Left colon (tissue), 1 donor: ENCODE results near the genes FAM169A, ANKRD31 and S100Z.

- PRO-cap = unidirectional peak, minus-strand start at chr5:74642093
Observed at GRCh38 chr5:74641750-74642858, 1.6 kb upstream of the ENC1 start.

GRCh38 chr5:74642969-74643652 lies 2.6 kb upstream of the ENC1 start:
- PRO-cap = no peak

GRCh38 chr5:74865713-74866724 lies at the start of gene FAM169A:
Gene FAM169A (minus strand): TSS chr5:74866387.
- PRO-cap = bidirectional peak, plus-strand start at chr5:74866168, minus-strand start at chr5:74866140; unidirectional peak, minus-strand start at chr5:74866335

- PRO-cap = no peak
Observed at GRCh38 chr5:74947965-74948579, 81.9 kb upstream of the FAM169A start.

- PRO-cap = bidirectional peak, plus-strand start at chr5:75237077, minus-strand start at chr5:75236906
Observed at GRCh38 chr5:75236347-75237509, at the start of gene ANKRD31. Gene ANKRD31 (minus strand): TSS chr5:75236878.

DNA sequence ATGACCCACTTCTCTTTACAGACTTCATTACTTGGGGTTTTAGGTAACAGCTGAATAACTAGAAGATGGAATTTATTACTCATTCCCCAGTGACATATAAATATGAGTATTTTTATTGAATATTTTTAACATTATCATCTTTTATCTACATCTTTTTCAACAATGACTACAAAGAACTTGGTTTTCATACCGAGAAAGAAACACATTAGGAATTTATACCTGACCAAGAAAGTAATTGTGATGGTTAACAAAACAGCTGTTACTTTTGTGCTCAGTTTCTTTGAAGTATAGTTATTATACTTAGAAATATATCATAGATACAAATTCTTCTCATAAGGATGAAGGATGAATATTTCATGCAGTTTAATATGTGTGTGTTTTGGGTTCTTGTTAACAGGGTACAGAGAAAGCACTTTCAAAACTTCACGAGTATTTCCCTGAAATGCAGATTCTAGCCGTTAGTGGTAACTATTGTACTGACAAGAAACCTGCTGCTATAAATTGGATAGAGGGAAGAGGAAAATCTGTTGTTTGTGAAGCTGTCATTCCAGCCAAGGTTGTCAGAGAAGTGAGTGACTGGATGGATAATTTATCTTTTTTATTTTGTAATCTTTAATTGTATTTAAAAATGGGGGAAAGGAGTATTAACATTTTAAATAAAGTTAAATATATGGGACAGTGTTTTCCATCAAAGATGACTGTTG lies 21.4 kb downstream of the HMGCR start:
- PRO-cap = no peak

DNA sequence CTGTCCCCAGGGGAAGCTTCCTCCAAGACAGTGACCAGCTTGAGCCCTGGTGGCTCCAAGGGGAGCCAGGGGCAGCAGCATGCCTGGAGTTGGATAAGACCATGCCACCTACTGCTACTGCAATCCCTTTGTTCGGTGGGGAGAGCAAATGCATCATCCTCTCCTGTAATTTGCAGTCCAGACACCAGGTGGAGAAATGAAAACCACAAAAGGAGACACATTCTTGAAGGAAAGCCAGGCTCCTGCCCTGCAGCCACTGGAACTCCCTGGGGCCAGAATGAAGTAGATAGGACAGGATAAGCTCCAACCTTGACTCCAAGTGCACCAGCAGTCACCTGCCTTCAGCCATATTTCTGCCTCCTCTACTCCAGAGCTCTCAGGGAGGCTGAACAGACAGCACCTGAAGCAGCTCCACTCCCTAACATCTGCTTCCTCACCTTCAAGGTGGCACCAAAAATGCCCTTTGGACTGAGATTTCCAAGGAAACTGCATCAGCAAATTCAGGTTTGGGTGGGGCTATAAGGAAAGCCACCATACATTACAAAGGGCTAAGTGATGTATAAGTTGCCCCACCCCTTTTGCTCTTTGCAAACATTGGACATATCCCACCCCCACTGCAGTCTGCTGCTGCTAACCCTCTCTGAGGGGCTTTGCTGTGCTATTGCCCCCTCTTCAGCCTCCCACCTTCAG lies 65.0 kb upstream of the IQGAP2 start:
- PRO-cap = unidirectional peak, minus-strand start at position 427 of the sequence

- PRO-cap = no peak
Observed at GRCh38 chr5:76372650-76373058, 30.4 kb upstream of the IQGAP2 start.

DNA sequence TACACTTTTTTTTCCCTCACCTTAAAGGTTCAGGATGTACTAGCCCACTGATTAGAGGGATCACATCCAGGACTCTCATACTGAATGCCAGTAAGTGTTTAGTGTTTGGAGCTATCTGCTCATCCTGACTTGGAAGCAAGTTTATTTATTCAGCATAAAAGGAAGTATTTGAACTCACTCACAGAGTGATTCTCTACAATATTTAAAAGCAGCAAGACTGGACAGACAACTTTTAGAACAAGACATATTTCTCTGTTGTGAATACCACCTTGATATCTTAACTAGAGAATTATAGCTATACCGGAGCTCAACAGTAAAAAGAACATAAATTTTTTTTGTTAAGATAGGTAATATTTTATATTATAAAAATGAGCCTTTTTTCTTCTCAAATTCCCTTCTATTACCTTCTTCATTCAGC lies 14.8 kb upstream of the IQGAP2 start:
- PRO-cap = no peak

- PRO-cap = no peak
Observed at GRCh38 chr5:76401686-76402251, 1.3 kb upstream of the IQGAP2 start.

DNA sequence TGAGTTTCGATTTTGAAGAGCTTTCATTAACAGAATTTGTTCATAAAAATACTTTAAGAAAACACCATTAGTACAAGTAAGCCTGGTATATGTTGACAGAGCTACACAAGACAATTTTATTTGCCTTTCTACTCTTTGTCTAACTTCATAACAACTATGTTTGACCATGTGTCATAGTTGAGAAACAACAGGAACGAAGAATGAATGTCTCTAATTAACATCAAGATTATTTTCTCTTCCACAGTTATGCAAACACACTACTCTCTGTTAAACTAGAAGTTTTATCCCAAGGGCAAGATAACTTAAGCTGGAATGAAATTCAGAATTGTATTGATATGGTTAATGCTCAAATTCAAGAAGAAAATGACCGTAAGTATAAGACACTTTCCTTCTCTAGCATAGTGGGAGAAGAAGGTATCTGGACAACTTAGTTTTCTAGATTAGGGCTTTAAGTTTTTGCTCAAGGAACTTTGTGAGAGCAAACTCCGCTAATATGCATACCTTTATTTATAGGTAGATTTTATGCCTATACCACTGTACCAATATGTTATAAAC lies 17.2 kb downstream of the F2RL2 start:
- PRO-cap = no peak

- PRO-cap = no peak
Observed at GRCh38 chr5:76715030-76715525, 848 bp upstream of the F2R start.

GRCh38 chr5:76718294-76718719 lies 2.4 kb downstream of the F2R start:
- PRO-cap = no peak

- PRO-cap = no peak
Observed at GRCh38 chr5:76732476-76732903, 16.6 kb downstream of the F2R start.

DNA sequence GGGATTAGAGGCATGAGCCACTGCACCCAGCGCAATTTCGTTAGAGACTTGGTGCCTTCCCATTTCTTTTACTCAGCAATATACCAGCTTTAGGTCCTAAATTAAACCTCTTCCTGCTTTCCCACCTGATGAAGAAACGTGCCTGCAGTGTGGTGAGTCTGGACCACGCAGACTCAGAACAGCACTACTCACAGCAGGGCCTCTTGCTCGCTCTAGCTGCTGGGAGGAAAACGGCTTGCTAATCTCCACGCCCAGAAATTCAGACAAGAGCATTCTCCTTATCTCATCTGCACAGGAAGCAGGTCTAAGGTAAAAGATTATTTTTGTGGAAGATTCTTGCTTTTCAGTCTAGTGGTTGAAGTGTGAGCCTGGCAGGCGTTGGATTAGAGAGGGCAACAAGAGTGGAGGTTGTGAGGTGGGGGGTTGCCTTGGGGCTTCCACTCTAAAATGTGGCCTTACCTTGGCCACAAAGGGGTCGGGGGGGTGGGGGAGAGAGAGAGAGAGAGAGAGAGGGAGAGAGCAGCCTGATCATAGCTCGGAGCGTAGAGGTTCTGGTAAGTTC lies at the start of gene S100Z:
Gene S100Z, plus strand, starts transcription at position 168 of the 562 bp plus-strand sequence.
- PRO-cap = no peak

DNA sequence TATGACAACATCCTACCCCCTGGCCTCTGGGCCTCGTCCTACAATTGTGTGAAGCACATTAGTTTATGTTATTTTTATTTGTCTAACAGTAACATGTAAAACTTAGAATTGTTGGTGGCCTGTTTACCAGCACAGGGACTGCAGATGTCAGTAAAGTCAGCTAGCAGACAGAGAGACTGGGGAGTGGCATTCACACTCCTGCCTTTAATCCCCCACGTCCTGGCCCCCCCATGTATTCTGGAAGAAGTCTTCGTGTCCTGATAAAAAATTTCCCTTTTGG lies 5.9 kb upstream of the CRHBP start:
- PRO-cap = no peak

DNA sequence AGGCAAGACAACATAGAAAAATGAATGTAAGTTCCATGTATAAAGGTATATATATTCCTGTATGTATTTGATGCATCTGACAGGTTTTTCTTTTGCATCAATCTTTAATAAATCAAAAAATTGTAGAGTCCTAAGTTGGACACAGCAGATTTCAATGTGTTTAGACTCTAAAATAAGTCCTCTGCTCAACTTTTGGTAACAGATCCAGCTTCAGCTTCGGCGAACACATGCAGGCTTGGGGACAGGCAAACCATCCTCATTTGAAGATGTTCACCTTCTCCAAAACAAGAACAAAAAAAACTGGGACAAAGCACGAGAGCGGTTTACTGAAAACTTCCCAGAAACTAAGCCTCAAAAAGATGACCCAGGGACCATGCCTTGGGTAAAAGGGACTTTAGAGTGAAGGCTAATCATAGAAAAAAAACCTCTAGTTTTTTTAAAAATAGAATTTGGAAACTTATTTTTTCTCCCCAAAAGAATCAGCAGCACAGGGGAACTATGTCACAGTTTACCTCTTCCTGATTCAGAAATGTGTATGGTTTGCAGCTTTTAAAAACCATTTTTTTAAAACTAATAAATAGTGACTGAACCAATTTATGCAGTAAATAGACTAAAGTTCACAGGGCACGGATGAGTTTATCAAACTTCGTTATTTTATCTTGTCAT lies 24.1 kb downstream of the ZBED3 start:
- PRO-cap = no peak

DNA sequence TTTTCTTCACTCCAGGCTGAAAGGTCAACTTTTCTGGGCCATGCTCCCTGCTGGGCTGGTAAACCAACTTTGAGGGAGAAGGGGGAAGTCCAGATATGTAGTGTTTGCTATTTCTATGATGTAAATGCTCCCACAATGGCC lies 497 bp upstream of the ZBED3 start:
- PRO-cap = no peak

GRCh38 chr5:77180522-77181157 lies 29.8 kb upstream of the PDE8B start:
- PRO-cap = no peak

- PRO-cap = no peak
Observed at GRCh38 chr5:77235783-77236548, 25.5 kb downstream of the PDE8B start.